ENCODE measurements around the gene SRSF7.

DNA sequence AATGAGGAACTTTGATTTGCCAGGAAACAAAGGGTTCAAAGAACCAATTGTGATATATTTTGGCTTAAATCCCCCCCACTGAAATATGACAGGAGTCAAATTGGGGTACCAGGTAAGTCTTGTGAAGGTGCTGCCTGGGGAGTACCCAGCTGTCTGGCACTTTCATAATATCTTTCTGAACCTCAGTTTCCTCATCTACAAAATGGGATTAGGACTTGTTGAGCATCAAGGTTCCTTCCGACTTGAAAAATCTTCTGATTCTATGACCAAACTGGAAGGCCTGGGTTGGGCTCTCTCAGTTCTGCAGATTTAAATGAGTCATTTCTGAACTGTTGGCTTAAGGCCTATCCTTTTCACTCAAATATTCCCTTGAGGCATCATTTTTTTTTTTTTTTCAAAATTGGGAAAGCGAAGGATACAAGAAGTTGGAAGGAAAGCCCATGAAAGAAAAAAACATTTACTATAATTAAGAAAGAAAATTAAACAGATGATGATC is 40.7 kb upstream of the CYP1B1 start:
- PRO-cap, result no peak

DNA sequence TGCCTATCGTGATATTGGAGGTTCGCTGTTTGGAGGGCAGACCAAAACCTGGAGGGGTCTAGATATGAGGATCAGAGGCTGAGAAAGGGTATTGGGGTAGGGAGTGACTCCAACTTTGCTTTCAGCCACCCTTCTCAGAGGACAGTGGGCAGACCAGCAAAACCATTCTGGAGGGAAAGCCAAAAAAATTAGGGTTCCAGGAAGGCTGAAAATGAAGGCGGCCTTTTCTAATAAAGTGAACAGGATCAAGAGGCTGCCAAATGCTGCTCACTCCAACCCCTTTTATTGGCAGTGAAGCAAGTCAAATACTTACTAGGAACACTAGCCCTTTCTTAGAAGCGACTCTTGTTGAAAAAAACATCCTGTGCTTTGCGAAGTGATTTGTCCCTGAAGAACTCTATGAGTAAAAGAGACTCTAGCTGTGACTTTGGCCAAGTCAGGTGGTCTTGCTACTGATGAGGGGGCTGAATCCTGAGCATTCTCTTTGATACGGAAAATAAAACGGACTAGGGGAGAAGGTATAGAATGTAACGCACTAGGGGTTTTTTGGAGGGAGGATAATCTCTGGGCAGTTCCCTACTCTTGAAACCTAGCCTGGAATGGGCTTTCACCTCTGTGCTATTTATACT is 83.7 kb upstream of the CYP1B1 start:
- PRO-cap, result no peak

- PRO-cap, result no peak
Observed at GRCh38 chr2:38187536-38188252, 111.7 kb upstream of the CYP1B1 start.

DNA sequence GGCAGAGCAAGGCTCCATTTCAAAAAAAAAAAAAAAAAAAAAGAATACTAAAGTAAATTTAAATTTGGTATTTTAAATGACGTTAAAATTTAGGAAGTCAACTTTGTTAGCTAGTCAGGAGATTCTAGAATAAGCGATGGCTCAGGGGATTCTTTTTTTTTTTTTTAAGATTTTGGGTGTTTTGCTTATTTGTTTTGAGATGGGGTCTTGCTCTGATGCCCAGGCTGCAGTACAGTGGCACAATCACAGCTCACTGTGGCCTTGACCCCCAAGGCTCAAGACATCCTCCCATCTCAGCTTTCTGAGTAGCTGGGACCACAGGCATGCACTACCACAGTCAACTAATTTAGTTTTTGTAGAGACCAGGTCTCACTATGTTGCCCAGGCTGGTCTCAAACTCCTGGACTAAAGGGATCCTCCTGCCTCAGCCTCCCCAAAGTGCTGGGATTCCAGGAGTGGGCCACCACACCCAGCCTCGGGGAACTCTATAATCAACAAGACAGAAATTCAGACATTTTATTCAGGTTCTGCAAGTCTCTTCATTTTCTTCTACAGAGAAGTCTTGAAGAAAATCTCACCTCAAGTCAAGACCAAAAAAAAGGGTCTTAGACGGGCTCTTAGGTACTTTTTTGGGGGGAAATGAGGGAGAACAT is 16.8 kb downstream of the ATL2 start:
- PRO-cap, result no peak

- PRO-cap, result no peak
Observed at GRCh38 chr2:38453420-38453805, 76.3 kb upstream of the ATL2 start.

- PRO-cap, result no peak
Observed at GRCh38 chr2:38527866-38528457, 74.8 kb downstream of the HNRNPLL start.

GRCh38 chr2:38603417-38603718 is 640 bp upstream of the HNRNPLL start:
- PRO-cap, result no peak

GRCh38 chr2:38620241-38620501 is 17.4 kb upstream of the HNRNPLL start:
- PRO-cap, result no peak

GRCh38 chr2:38750263-38750796 is 831 bp downstream of the SRSF7 start:
- PRO-cap, result unidirectional peak, plus-strand start at chr2:38750541

- PRO-cap, result bidirectional peak, plus-strand start at chr2:38751467, minus-strand start at chr2:38751361
Observed at GRCh38 chr2:38750797-38751534, at the start of gene SRSF7. SRSF7 (minus strand) TSS chr2:38751361.

GRCh38 chr2:38849552-38850160 is 26.1 kb downstream of the DHX57 start:
- PRO-cap, result no peak

DNA sequence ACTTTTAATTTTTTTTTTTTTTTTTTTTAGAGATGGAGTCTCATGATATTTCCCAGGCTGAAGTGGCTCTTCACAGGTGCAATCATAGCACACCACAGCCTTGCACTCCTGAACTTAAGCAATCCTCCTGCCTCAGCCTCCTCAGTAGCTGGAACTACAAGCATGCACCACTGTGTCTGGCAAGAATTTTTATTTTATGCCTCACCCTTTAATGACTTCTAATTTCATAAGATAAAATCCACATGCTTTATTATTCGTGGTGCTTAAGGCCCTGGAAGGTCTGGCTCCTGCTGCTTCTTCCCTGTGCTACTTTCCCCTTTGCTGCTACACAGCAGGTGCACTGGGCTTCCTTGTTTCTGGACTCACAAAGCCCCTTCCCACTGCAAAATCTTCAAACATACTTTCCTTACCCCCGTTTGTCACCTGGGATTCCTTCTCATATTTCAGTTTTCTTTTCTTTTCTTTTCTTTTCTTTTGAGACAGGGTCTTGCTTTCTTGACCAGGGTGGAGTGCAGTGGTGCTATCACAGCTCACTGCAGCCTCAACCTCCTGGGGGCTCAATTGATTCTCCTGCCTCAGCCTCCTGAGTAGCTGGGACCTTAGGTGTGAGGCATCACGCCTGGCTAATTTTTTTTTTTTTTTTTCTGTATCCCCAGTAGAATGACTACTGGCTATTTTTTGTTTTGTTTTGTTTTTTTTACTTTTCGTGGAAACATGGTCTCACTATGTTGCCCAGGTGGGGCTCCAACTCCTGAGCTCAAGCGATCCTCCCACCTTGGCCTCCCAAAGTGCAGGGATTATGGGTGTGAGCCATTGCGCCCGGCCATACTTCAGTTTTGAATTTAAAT is 22.9 kb downstream of the DHX57 start:
- PRO-cap, result no peak

- PRO-cap, result no peak
Observed at GRCh38 chr2:38996700-38997595, 107.3 kb downstream of the ARHGEF33 start.

- PRO-cap, result no peak
Observed at GRCh38 chr2:39112126-39113345, 8.3 kb downstream of the SOS1 start.

DNA sequence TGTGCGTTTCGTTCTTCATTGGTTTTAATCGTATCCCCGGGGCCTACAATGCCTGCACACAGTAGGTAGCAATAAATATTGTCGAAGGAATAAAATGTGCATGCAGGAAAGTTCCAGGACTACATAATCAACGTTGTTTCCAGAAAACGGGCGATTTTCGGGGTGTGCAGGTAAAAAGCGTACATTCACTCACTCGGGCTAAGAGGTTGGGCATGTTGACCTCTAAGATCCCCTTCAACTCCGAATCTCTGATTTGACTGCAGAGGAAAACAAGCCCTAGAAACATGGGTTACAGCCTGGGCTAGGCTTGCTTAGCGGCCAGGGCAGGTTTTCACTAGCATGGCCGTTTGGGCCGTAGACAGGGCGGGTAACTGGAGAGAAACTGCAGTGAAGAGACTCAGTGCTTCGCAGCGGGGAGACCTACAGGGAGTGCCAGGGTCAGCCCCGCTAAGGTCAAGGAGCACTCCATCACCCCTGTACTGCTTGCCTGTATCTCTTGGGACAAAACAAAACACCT is 2.9 kb upstream of the SOS1 start:
- PRO-cap, result no peak

DNA sequence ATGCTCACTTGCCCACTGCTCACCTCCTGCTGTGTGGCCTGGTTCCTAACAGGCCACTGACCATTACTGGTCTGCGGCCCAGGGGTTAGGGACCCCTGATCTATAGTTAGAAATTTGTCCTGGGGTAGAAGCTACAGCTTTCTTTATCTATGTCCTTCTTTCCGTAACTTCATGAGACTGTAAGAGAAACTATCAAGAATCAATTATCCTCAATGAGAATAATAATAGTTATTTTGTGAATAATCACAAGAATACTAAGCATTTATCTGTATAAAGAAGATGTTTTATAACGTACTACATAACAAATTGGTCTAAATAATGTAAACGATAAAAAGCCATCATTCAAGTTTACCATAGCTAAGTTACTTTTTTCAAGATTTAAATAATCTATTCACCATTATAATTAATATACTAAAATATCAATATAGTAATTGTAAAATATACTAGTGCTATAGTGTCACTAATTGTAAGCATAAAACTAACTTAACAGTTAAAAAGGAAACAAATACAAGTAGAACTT is 150.7 kb downstream of the MAP4K3 start:
- PRO-cap, result no peak

GRCh38 chr2:39313381-39314208 is 123.5 kb downstream of the MAP4K3 start:
- PRO-cap, result no peak

DNA sequence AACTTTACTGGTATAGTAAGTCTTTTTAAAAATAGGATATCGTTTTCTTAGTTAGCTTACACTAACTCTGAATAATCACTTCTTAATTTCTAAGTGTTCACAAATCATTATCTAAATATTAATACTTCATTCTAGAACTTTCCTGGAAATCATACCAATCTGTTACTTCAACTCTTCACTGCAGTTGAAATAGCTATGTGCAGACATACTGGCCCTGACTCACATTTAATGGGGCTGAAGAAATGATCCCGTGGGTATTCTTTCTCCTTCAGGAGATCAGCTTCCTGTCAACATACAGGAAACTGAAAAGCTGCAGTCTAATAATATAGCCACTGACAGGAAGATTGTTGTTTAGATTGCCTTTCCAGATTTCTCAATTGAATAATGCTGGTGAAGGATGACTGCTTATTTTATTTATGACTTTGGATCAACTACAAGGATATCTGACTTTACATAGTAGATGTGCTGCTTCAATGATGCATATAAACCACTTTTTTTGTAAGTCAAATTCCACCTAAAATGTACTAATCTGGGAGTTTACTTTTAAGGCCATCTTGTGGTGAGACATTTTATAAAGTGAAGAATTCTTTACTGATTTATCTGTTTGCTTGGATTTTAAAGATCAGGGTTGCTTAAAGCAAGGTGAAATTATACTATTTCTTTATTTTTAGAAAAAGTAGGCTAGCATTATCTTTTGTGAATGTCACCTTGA is 93.3 kb upstream of the MAP4K3 start:
- PRO-cap, result no peak

DNA sequence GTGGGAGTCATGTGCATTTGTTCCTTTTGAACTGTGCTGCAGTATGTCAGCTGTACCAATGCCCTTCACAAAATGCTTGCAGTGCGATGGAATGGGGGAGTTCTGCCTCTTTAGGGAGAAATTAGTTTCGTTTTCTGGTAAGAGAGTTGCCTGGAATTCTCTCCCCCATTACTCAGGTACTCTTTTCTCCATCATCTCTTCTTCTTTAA is 2.2 kb upstream of the THUMPD2 start:
- PRO-cap, result no peak

DNA sequence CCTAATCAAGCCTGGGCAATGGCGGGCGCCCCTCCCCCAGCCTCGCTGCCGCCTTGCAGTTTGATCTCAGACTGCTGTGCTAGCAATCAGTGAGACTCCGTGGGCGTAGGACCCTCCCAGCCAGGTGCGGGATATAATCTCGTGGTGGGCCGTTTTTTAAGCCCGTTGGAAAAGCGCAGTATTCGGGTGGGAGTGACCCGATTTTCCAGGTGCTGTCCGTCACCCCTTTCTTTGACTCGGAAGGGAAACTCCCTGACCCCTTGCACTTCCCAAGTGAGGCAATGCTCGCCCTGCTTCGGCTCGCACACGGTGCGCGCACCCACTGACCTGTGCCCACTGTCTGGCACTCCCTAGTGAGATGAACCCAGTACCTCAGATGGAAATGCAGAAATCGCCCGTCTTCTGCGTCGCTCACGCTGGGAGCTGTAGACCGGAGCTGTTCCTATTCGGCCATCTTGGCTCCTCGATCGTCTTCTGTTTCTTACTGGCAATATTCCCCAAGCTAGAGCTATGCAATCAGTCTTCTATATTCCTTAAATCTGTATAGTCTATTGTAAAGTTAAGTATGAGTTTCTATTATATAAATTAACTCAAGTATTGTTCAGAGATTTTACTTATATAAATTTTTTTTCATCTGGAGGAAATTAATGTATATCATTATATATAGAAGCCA is 213.6 kb downstream of the SLC8A1 start:
- PRO-cap, result no peak

Measured in parotid gland (tissue), 1 donor.